ENCODE measurements around the gene AS3MT.

DNA sequence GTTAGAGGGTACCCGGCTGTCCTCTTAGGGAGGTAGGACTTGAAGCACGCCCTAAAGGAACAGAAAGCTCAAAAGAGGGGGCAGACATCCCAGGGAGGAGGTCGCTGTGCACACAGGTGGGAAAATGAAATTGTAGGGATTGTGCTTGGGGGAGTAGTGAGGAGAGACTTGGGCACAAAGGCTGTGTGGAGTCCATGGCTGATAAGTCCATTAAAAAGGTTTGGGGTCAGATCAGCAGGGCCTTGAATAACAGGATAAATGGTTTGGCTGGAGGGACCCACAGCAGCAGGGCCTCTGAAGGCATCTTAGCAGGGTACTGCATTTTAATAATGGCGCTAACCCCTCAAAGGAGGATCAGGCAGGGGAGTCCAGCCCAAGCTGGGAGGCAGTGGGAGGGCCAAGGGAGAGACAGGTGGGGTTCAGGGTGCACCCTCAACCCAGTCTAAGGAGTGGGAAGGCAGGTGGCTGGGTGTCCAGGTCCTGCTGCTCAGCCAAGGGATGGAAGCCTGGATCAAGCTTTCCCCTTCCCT, 23.8 kb downstream of the TRIM8 start:
- RRBS, 2 experiments, result no CpG with 5 or more reads among the region's 4 CpGs

DNA sequence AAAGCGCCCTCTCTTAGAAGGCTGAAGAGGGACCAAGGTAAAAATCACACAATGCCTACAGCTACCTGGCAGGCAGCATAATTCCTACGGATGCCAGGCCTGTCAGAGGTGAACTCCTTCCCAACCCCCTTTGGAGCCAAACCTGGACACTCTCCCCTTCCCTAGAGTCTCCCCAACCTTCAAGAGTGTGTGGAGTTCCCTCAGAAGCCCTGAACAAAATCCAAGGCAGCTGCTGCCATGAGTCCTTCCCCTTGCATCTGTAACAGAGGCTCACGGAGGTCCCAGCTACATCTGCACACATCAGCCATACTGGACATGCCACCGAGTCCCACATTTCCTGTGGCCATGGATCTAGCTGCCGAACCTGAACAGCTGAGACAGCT, 33.3 kb downstream of the TRIM8 start:
- RRBS, 2 experiments, result no CpG with 5 or more reads among the region's 5 CpGs

DNA sequence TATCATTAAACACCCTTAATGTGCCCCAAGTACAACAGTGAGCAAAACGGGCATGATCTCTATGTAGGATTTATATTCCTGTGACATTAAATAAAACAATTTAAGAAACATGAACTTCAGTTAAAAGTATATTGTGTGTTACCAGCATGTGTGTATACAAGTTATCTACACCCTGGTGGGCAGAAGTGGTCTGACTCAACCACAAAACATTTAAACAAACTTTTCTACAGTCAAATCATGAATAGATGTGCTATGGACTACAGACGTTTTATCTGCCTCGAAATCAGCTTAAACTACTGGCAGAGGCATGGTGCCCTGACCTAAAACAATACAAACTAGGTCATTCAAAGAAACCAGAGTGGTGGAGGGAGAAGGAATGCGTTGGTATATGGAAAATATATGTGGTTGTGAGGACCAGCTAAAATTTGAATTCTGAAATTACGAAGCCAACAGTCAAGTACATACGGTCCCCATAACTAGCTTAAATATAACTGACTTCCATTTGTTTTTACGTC, 3.6 kb downstream of the ARL3 start:
- RRBS, 2 experiments, result no CpG with 5 or more reads among the region's 7 CpGs

DNA sequence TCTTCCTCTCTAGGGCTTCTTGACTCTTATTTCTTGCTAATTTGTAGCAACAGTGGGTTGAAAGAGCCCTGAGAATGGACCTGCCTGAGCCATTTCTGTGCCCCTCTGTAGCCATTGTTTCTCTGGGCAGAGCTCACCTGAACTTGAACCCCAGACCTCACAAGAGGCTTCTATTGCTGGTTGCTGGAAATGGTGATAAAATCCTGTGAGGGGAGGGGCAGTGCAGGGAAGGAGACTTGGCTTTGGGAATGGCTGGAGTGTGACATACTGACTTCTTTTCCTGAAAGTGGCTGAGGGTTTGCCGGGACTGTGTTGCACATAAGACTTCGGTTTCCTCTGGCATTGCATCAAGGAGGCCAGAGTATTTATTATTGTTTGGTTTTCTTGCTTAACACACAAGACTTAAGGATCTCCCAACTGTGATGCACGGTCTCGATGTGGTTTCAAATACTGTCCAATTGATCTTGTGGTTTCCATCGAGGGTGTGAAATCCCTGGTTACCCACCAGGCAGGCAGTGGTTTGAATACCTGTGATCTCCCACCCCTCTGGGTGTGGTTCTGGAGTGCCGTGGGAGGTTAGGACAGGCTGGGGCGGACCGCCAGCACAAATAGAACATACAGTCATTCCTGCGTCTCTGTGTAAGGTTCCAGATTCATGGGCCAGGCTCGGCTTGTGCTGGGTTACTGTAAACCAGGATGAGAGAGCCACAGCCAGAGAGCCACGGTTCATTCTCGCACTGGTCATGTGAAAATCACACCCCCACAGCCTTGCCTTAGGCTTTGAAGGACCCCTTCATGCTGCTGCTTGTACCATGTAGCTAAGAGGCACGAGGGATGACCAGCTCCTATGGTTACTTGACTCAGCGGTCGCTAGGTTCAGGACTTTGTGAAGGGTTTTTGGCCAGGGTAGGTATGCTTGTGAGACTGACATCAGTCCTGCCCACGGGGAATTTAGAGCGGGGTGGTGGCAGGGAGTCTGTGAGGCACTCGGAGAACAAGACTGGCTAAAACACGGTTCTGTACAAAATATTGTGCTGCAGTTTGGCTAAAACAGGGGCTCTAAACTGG, 39.1 kb downstream of the WBP1L start:
- RRBS, 2 experiments, result no CpG with 5 or more reads among the region's 19 CpGs

GRCh38 chr10:102813994-102814878, 23.0 kb downstream of the CYP17A1 start:
- RRBS, 2 experiments, result 62% methylated on average over 3 of the region's 20 CpGs; no CpG with 5 or more reads in 1 of the 2 experiments

GRCh38 chr10:102869023-102870347, at the start of gene AS3MT:
Gene AS3MT (plus strand): TSS chr10:102869470.
- RRBS, 2 experiments, result no CpG with 5 or more reads among the region's 69 CpGs

- RRBS, 2 experiments, result no CpG with 5 or more reads among the region's 4 CpGs
Measured at GRCh38 chr10:102916192-102916513, 1.9 kb upstream of the CNNM2 start.

- RRBS, 2 experiments, result no CpG with 5 or more reads among the region's 5 CpGs
Measured at GRCh38 chr10:103021865-103022334, 103.8 kb downstream of the CNNM2 start.

DNA sequence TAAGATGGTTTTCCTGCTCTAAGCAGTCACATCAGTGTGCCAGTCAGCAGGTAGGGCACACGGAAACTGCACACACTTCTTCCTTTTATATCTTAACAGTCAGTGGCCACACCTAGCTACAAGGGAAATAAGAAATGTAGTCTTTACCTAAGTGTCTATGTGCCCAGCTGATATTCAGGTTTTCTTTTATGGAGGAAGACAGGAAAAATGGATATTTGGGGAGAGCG, 6.5 kb downstream of the TAF5 start:
- RRBS, 2 experiments, result no CpG with 5 or more reads among the region's 2 CpGs

DNA sequence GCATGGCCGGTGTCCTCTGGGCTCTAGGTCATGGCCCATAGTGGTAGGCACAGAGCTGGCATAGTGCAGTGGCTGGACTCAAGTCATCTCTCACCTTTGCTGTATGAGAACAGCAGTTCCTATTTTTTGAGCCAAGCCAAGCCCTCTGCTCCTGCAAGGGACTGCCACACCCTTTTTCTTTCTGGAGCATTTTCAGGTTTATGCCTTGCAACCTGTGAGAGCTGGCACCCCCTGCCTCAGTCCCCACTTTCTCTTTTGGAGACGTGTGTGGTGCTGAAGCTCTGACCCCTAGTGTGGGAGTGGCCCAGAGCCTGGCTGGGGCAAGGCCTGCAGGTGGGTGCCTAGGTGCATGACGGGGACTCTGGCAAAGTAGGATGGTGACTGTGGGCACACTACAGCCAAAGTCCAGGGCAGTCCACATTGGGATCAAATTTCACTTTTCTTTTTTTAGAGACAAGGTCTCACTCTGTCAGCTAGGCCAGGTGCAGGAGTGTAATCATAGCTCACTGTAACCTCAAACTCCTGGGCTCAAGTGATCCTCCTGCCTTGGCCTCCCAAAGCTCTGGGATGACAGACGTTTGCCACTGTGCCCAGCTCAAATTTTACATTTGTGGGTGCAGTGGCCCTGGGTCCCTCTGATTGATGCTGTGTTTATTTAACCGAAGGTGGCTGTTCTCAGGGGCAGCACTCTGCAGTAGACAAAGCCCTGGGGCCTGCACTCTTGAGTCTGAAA, 52.2 kb downstream of the NEURL1 start:
- RRBS, 2 experiments, result no CpG with 5 or more reads among the region's 5 CpGs

- RRBS, 2 experiments, result 47 to 70% methylated on average over 7 of the region's 15 CpGs
Measured at GRCh38 chr10:103578606-103579262, 85.2 kb downstream of the NEURL1 start.

- RRBS, 2 experiments, result 93 to 96% methylated on average over 69 to 75 of the region's 106 CpGs
Measured at GRCh38 chr10:103584607-103585269, 91.2 kb downstream of the NEURL1 start.

DNA sequence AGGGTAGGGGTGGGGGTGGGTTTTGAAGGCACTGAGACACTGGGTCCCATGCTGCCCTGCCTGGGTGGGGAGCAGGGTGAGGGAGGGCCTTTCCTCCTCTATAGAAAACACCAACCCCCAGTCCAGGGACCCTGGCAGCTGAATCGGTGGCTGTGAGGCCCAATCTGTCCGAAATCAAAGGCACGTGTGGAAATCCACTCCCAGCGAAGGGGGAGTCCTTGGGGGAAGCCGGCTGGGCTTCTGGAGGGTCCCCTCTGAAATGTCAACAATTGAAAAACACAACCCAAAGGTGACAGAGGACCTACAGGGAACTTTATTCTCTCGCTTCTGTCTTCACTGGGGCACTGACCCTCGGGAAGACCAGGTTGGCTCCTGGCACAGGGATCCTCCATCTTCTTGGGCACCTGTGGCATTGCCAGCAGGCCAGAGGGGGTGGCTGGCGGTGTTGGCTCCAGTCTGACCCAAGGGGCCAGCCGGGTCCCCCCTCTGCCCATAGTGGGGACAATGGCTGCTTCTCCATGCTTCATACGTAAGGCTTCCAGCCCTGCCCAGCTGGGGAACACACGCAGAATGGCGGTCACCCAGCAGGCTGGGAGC, 106.6 kb downstream of the NEURL1 start:
- RRBS, 2 experiments, result no CpG with 5 or more reads among the region's 12 CpGs

DNA sequence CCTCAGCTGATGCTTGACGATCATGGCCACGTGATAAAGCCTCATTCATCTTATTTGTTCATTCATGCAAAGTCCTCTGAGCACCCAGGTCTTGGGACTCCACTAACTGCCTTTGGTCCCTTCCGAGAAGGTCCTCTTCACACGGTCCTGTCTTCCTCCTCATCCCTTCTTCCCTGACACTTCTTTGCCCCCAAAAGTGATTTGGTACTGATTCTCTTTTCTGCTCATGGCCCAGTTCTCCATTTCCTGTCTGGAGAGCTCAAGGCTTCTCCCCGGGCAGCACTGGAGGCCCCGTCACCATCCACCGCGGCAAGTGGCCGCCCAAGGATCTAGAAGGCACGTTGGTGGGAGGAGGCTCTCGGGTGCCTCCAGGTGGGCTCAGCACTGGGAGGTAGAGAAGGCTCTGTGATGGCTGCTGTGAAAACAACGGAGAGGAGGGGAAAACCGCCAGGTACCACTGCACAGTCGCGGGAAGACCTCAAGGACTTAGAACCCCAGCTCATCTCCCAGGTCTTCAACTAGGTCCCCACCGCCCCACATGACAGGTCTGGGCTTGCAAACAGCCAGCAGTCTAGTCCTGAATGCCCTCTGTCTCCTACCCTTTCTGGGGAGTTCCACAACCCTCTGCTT, 134.4 kb downstream of the NEURL1 start:
- RRBS, 2 experiments, result no CpG with 5 or more reads among the region's 16 CpGs

DNA sequence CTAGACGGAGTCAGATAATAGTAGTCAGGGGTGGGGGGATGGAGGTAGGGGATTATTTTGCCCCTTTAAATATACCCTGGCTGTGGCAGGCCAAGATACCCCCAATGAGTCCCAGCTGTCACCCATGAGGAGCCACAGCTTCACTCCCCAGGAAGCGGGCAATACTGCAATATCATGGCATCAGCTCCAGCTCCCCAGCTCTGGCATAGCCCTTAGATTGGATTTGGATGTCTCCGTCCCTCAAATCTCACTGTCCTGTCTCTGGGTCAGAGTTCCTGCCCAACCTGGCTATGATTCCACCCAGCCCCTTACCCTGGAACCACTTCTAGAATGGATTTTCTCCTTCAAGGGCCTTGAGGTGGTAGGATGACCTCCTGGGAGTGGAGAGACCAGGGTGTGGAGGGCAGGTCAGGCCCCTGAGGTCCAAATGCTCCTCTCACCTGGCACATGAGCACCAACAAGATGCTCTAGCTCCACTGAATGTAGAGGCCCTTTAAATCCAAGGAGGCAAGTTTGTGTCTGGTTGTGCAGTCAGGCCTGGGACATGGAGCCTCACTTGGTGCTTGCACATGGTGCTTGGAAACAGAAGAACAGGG, 153.6 kb downstream of the NEURL1 start:
- RRBS, 2 experiments, result no CpG with 5 or more reads among the region's 3 CpGs

DNA sequence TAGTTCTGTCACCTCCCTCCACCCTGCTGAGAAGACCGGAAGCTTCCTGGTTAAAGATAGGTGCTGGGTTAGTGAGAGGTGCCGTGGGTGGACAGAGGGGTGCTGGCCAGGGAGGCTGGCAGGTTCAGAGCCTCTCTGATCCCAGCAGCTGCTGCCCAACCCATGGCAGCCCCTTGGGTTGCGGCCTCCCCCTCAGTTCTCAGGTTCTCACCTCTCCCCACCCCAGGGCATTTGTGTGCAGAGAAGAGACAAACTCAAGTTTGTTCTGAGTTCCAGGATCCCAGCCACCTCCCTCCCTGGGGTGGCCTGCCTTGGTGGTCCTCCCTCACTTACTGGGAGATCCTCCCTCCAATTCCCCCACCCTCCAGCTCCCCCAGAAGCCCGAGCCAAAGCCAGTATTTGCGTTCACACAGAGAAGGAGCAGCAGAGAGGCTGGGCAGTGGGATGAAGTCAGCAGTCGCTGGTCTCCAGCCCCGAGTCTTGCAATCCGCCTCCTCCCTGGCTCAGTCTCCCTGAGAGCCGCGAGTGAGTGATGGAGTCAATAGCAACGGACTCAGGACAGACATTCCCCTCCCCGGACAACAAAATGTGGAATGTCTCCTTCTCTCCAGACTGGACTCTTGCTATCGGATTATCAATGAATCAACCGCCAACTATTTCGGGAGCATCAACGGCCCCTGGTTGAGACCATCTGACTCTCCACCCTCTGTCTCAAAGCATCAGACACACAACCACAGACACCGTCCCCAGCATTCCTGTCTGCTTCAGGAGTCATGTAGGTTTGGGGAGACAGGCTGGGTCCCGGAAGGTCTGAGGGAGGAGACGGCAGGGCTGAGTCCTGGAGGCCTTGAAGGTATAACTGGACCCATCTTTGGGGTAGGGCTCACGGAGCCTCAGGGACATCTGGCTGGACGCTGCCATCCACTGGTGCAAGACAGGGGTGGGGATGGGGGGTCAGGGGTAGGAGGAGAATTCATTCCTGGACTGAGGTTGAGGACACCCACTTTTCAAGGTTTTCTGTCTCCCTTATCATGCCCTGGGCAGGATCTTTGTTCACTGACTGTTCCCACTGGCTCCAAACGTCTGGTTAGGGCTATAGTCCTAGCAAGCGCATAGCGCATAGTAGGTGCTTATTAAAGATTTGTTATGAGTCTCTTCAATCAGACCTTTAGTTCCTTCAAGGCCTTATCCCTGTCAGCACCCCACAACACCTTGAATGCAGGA, 178.4 kb downstream of the SH3PXD2A start:
- RRBS, 2 experiments, result no CpG with 5 or more reads among the region's 24 CpGs

DNA sequence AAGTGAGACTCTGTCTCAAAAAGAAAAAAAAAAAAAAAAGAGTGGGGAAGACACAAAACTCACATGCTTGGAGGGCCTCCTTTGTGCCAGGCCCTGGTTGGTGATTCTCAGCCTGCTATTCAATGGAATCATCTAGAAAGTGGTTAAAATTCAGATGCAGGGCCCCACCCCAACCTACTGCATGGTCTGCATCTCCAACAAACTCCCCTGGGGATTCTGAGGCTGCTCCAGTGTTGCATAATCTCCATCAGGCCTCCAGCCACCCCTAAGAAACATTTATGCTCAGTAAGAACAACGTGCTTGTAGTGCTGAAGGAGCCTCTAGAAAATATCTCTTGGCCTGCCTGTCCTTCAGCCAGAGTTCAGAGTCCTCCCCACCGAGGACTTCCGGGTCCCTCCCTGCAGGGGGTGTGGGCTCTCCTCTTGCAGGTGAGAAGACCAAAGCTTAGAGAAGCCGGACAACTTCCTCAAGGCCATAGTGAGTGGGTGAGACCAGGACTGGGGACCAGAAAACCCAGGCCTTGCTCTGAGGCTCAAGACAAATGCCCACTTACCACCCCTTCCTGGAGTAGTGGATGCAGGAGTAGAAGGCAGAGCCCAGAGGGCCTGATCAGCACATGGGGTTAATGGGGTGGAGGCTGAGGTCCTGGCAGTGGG, 159.8 kb downstream of the SH3PXD2A start:
- RRBS, 2 experiments, result 91 to 97% methylated on average over 2 of the region's 4 CpGs

DNA sequence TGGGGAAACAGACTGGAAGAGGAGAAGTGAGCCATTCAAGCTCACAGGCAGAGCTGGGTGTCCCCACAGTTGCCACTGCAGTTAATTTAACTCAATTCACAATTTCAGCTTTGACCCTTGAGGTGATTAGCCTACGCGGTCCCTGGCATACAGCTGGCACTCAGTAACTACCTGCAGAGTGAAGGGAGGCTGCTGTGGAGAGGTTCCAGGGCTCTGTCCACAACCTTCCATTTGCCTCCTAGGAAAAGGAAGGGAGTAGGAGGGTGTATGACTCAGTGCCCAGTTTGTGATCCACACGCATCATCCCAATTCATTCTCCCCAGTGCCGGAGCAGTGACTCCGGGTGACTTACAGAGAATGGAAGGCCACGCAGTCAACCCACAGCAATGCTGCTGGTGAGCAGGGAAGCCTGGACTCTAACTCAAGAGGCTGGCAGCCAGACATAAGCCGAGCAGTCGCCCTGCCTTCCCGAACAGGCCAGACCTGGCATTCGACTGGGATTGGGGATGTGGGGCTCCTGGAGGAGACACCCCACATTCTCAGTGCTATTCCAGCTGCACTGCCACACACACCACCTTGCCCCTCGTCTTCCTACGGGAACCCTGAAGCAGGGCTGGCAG, 140.0 kb downstream of the SH3PXD2A start:
- RRBS, 2 experiments, result no CpG with 5 or more reads among the region's 12 CpGs

DNA sequence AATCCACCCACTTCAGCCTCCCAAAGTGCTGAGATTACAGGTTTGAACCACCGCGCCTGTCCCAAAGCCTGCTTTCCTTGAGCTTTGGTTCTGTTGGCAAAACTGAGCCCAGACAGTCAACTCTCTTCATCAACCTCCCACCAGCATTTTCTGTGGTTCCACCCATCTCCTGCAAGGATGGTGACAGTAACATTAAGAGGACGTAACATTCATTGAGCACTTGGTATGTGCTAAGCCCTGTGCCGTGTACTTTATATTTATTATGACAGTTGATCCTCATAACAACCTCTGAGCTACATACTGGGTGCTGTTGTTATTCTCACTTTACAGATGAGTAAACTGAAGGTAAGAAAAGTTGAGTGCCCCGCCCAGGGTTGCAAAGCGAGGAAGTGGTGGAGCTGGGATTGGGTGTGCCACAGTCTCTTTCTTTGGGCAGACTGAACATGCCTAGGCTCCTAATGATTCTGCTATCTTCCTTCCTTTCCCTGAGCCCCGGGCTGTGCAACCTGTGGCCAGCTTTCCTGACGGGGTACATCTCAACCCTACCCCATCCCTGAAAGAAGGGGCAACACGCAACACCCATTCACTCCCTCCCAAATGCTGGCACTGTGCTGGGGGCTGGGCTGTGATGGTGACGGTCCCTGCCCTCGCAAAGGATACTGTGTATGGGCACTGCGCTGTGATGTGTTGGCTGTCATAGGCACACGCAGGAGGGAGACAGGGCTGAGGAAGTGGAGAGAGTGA, 107.3 kb downstream of the SH3PXD2A start:
- RRBS, 2 experiments, result no CpG with 5 or more reads among the region's 13 CpGs

GRCh38 chr10:103789484-103790033, 65.8 kb downstream of the SH3PXD2A start:
- RRBS, 2 experiments, result no CpG with 5 or more reads among the region's 5 CpGs